Hair follicular keratinocyte (primary cell): ENCODE measurements around a stretch of chr1.

- RAMPAGE, long total RNA, result no peak
Measured at GRCh38 chr1:57280198-57280779, 143.6 kb downstream of the DAB1 start.

- RAMPAGE, long total RNA, result no peak
Measured at GRCh38 chr1:57999996-58000362, 546.5 kb downstream of the OMA1 start.

DNA sequence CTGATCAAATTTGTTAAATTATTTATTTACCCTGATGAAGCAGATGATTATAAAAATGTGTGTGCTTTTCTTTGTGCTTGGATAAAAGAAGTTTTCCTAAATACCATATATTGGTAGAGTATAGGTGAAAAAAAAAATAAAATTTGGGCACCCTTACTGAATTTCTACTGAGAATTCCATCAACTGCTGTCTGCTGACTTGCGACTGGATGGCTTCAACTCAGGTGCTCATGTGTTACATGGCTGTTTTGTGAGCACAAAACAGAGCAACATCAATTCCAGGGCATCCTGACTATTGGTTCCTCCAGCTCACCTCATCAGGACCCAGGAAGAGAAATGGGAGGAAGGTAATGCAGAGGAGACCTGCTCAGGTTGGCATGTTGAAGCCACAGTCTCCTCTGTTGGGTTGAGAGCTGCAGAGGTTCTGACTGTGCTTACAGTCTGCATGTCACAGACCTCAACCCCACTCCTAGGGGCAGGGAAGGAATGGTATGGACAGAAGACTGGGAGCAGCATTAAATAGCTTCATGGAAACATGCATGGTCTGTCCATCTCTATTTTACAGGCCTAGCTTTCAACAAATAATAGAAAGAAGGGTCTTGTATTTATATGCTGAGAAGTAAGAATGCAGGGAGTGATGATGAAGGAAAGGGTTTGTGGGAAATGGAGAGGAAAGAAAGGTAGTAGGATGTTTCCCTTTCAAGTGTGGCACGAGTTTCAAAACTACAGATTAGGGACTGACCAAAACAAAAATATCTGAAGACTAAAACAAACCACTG, 43.9 kb downstream of the MYSM1 start:
- RAMPAGE, long total RNA, result no peak

DNA sequence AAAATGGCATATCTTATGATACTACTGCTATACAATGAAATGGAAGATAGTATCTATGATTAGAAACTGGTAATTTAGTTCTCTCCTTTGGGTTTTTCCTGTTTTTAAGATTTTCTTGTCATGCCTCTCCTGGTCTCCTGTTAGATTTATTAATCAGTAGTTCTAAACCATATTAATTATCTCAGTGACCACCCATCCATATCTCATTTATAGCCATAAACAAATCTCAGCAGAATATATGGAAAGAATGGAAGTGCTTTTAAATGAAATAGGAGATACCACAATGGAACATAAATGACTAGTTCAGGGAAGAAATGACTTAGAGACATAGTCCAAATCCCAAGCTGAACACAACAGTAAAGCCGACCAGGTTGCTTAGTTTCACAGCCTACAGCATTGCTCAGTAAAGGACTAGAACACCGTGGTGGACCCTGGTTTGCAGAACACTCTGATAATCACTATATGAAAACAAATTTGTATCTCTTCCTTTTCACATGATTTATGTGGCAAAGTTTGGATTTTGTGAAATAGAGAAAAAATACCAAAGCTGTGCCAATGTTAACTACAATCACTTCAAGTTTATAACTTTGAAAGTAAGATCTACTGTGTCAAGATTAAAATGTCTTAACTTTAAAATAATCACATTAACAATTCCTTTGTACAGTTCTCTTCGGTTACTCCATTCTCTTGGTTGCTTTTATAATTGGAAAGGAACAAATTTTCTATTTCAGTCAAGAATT, 40.3 kb downstream of the MYSM1 start:
- RAMPAGE, long total RNA, result no peak

DNA sequence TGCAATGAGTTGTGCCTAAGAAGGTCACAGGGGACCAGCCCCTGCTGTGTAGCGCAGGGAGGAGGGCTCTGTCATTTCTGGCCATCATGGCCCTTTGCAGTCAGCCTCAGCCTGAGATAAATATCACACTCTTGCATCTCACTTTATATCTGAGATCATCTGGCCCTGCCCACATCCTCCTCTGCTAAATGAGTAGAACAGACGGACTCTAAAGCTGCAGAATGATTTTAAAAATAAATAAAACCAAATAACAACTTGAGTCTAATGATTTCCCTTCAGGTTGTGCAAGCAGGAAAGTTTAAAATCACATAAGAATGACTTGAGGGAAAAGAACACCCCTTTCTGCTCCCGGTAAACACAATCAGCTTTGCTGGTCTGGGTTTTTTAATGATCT, 18.3 kb upstream of the MYSM1 start:
- RAMPAGE, long total RNA, result no peak

GRCh38 chr1:58724984-58725324, 25.1 kb upstream of the MYSM1 start:
- RAMPAGE, long total RNA, result no peak

GRCh38 chr1:58815003-58816086, 31.5 kb upstream of the JUN start:
- RAMPAGE, long total RNA, result no peak

GRCh38 chr1:58899647-58900344, 115.9 kb upstream of the JUN start:
- RAMPAGE, long total RNA, result no peak

DNA sequence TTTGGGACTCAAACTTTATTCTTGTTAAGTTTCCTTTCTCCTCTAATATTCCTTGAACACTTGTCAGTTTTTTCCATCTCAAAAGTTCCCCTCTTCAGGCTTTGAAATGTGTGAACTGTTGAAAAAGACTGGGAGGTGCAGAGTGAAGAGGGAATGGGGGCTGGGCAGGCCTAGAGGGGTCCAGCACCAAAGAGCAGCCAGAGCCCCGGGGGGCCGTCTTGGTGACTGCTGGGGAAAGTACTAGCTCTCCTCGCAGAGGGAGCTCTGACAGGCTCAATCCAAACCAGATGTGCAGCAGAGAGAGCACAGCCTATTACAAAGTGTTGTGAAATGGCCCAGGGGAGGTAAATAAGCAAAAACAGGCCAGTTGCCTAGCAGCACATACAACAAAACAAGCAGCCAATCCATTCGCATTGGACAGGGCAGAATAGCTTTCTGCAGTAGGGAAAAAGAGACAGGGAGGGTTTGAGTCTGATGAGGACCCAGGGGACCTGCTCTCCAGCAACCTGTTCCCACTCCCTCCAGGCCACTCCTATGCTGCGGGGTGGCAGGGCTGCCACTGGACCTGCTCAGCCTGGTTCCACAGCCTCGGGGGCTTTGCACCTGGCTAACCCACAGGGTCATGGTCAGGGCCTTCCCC, 239.7 kb upstream of the FGGY start:
- RAMPAGE, long total RNA, result no peak

DNA sequence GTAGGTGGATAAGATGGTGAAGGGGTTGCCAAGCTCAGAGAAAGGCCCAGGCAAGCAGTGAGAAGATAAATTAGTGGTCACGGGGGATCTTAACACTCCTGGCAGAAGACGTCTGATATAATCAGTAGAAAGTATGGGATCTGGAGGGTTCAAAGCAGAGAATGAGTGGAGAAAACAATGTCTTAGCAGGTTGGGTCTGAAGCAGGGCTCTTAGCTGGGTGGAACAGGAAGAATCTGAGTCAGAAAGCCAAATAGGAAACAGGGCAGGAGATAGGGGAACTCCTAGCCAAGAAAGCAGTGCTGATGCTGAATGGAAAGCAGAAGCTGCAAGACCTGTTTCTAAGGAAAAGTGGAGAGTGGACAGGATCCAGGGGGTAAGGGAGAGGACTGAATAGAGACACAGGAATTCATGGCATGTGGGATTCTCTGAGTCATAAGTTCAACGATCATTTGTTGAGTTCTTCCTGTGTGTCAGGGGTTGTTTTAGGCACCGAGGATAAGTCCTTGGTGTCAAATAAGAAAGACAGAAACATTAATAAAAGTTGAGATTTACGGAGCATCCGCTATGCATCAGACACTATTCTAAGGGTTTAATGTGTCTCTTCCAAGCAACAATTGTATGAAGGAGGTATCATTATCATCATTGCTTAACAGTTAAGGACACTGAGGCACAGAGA, 153.8 kb upstream of the FGGY start:
- RAMPAGE, long total RNA, result no peak

DNA sequence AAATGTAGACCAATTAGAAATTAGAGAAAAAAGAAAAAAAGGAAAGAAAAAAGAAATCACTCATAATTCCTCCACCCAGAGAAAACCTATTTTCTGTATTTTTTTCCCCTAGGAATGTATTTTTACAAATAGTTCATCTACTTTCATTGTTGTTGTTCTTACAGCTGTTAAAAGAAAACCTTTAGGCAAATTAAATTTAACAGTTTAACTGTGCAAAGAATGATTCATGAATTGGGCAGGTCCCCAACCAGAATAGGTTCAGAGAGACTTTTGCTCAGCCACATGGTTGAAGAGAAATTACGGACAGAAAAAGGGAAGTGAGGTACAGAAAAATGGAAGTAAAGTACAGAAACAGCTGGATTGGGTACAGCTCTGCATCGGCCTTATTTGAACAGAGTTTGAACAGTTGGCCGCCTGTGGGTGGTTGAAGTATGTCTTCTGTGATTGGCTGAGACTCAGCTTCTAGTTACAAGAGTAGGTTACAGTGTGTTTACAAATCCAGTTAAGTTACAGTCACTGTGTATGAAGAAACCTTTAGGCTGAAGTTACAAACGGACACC, 210.0 kb downstream of the FGGY start:
- RAMPAGE, long total RNA, result no peak

GRCh38 chr1:59520763-59521623, 224.1 kb downstream of the FGGY start:
- RAMPAGE, long total RNA, result no peak

DNA sequence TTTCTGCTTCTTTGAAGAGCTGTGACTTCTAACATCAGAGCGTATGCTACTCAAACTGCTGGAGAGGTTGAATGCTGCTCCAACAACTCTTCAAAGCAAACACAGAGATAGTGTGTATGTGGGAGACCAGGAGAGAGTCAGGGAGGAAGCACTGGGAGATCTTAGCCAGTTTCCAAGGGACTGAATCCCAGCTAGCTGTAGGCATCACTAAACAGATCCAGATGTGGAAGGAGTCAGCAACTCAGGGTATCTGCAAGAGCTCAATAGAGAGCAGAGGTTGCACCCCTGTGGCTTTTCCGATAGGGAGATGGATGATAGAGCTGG, 168.9 kb upstream of the HOOK1 start:
- RAMPAGE, long total RNA, result no peak

- RAMPAGE, long total RNA, result no peak
Measured at GRCh38 chr1:59971555-59971914, 45.0 kb upstream of the CYP2J2 start.

GRCh38 chr1:60274337-60274689, 200.7 kb upstream of the C1orf87 start:
- RAMPAGE, long total RNA, result no peak

- RAMPAGE, long total RNA, result no peak
Measured at GRCh38 chr1:61054720-61055396, 27.5 kb upstream of the NFIA start.

- RAMPAGE, long total RNA, result no peak
Measured at GRCh38 chr1:61055397-61055773, 27.0 kb upstream of the NFIA start.

DNA sequence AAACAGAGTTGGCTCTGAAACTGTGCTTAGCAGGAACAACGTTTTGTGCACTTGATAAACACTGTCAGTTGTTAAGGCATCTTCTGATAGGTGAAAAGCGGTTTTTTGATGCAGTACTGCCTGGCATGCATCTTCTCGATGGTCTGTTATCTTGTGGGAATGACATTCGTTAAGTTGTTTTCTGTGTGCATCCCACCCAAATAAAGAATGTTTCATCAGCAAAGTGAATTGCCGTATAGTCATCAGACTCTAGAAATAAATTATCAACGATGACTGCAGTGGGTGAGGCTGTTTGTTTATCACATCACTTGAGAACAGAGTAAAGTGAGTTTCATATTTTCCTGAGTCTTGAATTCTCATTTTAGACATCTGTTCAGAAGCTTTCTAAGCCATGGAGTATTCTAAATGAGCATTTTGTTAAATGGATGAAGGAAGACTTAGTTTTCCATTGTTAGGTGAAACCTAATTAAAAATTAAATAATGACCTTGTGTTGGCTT, 34.1 kb downstream of the NFIA start:
- RAMPAGE, long total RNA, result no peak

DNA sequence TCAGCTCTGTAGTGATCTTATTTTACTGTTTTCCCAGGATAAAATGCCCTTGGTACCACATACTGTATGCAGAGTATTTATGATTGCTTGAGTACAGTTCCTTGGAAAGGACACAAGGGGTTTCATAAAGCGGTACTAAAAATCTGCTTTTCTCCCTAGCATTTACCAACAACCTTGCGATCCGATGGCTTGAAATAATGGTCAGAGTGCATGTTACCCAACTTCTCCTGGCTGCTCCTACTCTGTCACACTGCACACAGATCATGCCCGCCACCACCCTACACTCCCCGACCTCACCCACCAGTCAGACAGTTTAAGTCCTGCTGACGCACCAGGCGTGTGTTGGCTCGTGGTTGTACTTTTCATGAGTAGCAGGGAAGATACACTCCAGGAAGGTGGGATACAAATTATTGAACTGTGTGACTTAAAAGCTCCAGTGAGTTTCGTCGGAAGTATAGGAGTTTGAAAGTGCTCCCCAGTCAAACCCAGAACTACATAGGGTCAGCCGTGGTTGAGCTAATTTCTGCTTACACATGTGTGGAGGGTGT, 131.3 kb downstream of the NFIA start:
- RAMPAGE, long total RNA, result no peak

DNA sequence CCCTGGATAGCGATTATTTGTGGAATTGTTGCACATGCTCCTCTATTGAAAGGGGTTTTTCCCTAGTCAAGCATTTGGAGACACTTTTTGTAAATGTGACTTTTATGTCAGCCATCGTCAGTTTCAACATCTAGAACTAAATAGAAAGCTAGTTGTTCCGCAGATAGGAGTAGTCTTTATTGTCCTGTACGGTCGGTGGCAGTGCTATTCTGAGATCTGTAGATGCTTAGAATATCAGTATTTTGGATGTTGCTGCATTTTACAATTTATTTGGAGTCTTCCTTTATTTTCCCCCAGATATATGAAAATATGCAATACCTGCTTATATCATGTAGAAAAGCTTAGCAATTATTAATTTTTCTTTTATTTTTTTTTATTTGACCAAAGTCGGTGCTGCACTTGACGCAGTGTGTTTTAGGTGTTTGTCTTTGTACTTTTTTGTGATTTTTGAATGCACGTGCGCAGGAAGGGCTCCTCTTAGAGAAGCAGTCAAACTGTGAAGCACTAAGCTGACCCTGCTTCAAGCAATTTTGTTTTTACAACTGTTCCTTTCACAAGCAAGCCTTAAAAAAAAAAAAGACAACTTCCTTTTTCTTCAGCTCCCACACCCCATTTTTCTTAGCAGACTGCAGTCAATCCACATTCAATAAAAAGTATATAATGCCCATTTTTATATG, 267.5 kb downstream of the TM2D1 start:
- RAMPAGE, long total RNA, result no peak